Measurements from ENCODE around the gene CABLES1.

- PRO-cap: no peak
Measured at GRCh38 chr18:21601128-21601346, 533 bp upstream of the ESCO1 start.

GRCh38 chr18:21807302-21807942 is 66.8 kb downstream of the MIB1 start:
- PRO-cap: no peak

- PRO-cap: no peak
Measured at GRCh38 chr18:21811906-21812838, 71.6 kb downstream of the MIB1 start.

- PRO-cap: no peak
Measured at GRCh38 chr18:22020242-22020603, 149.2 kb upstream of the GATA6 start.

GRCh38 chr18:22060626-22061015 is 108.8 kb upstream of the GATA6 start:
- PRO-cap: no peak

DNA sequence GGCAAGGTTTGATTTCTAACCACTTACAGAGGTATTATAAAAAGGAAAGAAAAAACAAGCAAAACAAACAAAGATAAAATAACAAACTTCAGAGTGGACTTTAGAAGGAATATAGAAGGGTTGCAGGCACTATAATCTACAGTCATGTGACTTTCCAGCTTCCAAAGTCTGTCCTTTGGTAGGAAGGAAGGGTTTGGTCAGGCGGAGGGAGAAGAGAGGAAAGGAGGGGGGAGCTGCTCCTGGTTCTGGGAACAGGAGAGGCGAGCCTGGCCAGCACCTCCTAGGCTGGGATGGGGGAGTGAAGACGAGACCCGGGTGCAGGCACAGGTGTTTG is 53.9 kb upstream of the GATA6 start:
- PRO-cap: no peak

DNA sequence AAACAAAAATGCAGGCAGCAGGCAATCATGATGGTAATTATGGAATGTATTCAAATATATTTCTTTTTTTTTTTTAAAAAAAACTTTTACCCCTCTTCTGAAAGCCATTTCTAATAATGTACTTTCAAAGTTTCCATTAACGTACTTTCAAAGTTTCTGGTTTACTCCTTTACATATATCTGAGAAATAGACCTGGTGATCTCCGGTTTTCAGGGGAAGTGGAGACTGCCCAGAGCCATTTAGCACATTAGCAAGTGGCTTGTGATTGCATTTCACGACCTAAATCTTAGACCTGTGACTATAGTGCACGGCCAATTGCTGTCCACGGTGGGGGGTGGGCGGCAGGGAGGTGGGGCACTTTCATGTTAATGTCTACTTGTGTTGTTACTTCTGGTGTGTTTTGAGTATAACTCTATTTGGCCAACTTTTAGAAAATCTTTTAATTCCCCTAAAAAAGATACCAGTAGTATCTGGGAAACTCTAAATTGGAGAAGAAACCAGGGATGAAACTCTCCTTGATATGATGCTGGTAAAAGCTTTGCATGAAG is 11.3 kb downstream of the GATA6 start:
- PRO-cap: no peak

DNA sequence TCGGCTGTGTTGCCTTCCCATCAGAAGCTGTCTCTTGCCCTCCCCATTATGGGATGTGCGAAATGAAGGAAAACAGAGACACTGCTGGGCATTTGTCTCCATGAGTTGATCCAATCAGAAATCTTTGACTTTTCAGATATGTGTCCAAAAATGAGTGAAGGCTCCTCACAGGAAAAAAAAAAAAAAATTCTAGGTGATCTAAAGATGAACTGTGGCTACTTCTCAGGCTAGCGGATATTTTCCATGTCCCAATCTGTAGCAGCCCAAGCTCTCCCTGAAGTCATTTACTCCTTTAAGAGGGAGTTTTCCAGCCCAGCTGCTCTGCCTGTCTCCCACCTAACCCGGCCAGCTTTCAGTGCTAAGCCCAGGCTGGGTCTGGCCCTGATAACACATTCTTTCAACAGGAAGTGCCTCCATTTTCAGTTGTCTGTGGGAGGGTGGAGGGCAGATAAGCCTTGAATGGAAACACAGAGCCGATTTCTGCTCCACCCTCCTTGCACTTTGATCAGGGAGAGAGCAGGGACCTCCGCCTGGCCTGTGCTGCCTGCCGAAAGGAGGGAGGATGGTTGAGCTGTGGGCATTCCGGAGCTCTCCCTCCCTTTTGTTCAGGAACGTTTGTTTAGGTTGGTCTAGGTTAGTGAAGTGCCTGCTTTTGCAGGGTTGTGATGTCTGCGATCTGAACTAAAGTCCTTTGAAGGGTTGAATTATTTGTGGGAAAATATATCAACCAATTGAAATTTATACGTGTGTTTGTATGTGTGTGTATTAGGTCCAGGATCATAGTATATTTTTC is 24.7 kb downstream of the GATA6 start:
- PRO-cap: bidirectional peak, plus-strand start at position 416 of the sequence, minus-strand start at position 357 of the sequence

DNA sequence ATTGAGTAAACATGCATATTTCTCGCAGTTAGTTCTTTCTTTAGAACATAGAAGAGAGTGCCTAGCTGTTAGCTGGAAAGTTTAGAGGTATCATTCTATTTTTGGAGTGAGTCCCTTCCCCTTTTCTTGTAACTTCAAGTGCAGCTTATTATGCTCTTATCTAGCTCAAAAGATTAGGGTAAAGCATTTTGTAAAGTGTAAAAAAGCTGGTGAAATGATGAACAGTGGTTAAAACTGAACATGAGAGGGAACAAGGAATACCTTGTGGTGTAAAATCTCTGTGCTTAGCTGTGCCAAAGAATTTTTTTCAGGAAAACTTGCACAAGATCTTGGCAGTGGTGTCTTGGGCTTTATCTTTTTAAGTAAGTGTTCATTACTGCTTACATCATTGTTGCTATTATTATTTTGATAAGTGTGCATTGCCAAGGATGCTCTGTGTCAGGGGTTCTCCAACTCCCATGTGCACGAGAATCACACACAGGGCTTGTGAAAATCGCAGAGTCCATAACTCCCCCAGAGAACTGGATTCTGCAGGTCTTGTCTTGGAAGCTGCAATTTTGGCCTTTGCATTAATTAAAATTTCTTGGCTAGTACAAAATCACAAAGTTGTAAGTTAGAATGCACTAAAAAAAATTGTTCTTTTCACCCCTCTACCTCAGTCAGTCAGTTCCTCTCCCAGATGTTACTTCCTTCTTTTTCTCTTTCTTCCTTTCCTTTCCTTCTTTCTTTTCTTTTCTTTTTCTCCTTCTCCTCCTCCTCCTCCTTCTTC is 37.6 kb downstream of the GATA6 start:
- PRO-cap: no peak

DNA sequence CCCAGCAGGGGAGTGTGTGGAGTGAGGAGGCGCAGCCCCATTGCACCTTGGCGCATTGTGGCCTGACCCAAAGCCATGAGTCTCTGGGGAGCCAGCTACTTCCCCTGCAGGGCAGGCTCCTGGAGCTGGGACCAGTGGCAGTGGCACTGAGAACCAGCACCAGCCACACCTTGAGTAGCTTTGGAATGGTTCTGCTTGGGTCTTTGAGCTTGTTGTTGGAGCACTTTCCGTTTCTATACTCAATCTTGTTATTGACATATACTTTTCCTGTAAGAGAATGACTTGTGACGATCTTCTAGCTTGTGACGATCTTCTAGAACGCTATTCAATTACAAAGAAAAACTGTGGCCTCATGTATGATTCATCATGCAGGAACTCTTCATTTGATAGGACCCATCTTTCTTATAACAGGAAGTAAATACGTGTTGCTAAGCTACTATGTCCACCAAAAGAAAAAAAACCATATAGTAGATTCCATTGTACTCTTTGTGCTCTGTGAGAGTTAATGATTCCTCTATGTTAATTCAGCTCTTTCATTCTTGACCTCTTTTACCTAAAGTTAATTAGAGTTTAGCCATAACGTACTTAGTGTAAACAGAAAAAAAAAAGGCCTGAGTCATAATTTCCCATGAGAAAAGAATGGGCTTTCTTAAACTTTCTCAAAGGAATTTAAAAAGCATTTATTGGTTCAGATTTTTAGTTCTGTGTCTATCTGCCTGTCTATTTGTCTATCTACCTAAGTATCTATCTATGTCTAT is 113.1 kb downstream of the GATA6 start:
- PRO-cap: no peak

DNA sequence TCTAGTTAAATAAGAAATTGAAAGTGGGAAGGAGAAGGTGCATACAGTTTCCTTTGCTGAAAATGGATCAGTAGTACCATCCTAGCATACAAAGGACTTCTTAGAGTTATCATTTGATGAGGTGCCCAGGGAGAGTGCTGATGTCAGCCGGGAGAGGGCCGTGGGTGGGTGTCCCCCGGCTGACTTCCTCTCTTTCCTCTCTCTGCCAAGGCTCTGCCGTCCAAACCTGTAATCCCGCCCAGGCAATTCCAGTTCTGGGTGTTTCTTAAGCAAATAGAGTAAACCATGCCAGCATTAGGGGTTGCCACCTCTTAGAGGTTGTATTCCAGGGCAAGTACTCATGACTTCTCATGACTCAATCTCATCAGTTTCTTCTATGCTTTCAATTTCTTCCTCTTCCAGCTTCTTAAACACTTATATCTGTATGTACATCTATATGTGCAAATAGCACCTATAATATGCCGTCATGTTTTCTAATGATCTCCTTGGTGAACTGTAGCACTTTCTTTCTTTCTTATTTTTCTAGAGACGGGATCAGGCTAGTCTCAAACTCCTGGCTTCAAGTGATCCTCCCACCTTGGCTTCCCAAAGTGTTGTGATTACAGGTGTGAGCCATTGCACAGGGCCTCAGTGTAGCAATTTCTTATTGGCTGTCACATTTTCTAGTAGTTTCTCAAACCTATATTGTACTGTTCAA is 117.3 kb downstream of the GATA6 start:
- PRO-cap: no peak

- PRO-cap: unidirectional peak, plus-strand start at chr18:22347195
Measured at GRCh38 chr18:22346767-22347644, 70.7 kb downstream of the CTAGE1 start.

DNA sequence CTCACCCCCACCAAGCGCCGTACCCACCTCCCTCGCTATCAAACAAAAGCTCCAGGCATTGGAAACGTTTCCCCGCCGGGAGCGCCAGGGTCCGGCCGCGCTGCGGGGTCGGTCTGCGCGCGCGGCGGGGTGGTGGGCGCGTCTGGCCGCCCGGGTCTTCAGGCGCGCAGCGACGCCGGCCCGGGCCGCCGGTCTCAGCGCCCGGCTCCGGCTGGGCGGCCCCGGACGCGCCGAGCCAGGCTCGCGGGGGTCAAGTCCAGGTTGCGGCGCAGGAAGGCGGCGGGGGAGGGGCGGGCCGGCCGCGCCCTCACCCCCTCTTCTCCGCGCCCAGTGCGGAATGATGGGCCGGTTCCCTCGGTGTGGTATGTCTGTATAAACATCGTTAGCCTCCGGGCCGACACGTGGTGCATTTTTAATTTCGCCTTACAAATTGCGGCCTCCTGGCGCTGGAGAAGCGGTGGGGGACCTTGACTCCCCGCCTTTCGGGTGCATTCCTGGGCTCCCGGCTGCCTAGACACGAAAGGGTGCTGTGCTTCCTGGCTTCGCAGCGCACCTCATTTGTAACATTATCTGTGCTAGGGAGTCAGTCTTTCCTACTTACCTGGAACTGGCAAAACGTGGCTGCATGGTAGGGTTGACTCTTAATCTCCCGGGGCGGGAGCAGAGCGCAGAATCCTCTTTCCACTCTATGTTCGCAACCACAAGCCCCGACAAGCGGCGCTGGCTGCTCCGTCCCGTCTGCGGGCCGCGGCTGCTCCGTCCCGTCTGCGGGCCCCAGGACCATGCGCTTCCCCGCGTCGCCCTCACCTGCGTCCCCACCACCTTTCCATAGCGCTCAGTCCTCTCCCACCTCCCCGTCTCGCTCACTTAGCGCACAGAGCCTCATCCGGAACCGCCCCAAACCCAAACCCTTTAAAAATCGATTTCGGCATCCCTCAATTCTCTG is 69.0 kb downstream of the CTAGE1 start:
- PRO-cap: bidirectional peak, plus-strand start at position 58 of the sequence, minus-strand start outside the sequence; bidirectional peak, plus-strand start at position 259 of the sequence, minus-strand start at position 144 of the sequence; bidirectional peak, plus-strand start at position 644 of the sequence, minus-strand start at position 339 of the sequence; unidirectional peak, minus-strand start at position 767 of the sequence

GRCh38 chr18:22492129-22492460 is 74.4 kb upstream of the CTAGE1 start:
- PRO-cap: no peak

DNA sequence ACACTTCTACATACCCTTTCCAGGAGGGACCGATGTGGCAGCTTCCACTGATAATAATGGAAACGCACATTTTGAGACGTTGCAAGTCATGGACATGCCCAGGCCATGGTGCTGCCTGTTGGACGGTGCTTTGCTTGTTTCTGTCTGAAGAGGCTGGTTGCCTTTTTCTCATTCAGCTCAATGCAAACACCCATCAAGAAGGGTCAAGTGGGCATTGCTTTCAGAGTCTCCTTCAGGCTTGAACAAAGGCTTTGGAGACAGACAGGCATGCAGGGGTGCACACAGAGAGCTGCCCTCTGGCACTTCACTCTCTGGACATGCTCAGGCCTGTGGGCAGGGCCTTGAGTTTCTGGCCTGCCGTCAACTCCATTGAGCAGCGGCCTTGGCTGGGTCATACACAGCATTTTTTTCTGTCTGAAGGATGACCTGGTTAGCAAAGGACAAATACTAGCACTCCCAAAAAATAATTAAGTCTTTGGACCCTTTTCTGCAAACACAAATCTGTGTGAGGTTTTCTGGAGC is 124.5 kb upstream of the CTAGE1 start:
- PRO-cap: no peak

DNA sequence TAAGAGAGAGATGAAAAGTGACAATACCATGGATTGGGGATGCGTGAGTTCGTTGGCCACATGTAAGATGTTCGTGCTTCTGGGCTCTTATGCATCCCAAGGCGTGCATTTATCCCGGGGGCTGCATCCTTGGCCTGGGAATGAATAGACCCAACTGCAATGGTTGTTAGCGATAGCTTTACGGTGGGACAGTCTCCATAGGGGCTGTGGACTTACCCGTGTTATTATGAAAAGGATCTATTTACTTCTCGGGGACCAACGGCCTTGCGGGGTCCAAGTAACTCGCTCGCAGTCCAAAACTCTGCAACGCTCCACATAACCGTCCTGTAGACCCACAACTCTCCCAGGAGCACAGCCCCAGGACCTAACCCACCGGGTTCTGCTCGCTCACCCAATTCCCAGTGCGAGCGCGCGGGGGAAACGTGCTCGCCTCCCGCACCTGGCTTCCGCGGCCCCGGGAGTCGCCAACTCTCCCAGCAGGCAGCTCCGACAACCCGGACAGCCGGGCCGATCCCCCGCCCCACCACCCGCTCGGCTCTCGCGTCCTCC is 455 bp upstream of the CABLES1 start:
- PRO-cap: unidirectional peak, plus-strand start at position 244 of the sequence

GRCh38 chr18:23135305-23135607 is at the start of gene CABLES1:
Gene CABLES1 (plus strand): TSS chr18:23135485.
- PRO-cap: bidirectional peak, plus-strand start at chr18:23135408, minus-strand start at chr18:23135368; bidirectional peak, plus-strand start at chr18:23135487, minus-strand start at chr18:23135534

- PRO-cap: no peak
Measured at GRCh38 chr18:23330795-23331759, 106.7 kb downstream of the TMEM241 start.

DNA sequence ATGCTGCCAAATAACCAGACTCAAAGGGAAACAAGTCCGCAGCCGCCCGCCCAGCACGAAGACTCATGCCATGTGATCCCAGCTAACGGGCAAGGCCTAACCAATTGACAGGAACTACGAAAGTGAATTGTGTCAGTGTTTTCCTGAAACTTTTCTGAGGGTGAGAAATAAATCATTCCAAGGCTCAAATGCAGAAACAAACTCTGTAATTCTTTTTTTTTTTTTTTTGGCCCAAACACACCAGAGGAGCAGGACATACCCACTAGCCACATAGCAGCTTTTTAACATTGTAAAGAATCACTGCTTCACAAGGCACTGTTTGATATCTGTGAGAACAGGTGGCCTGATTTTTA is 82.4 kb downstream of the TMEM241 start:
- PRO-cap: no peak

- PRO-cap: unidirectional peak, plus-strand start at chr18:23452833
Measured at GRCh38 chr18:23452657-23452958, 479 bp upstream of the RIOK3 start.